Sternocleidomastoid (tissue), 1 donor: ENCODE results near the gene TRIM39.

- PRO-cap = no peak
Observed at GRCh38 chr6:30206600-30207708, 6.3 kb downstream of the TRIM26 start.

GRCh38 chr6:30207716-30208196 is 5.5 kb downstream of the TRIM26 start:
- PRO-cap = no peak

- PRO-cap = unidirectional peak, minus-strand start at chr6:30213809
Observed at GRCh38 chr6:30213703-30213910, 401 bp upstream of the TRIM26 start.

- PRO-cap = unidirectional peak, minus-strand start at chr6:30260192
Observed at GRCh38 chr6:30260032-30260616, 46.9 kb upstream of the TRIM26 start.

DNA sequence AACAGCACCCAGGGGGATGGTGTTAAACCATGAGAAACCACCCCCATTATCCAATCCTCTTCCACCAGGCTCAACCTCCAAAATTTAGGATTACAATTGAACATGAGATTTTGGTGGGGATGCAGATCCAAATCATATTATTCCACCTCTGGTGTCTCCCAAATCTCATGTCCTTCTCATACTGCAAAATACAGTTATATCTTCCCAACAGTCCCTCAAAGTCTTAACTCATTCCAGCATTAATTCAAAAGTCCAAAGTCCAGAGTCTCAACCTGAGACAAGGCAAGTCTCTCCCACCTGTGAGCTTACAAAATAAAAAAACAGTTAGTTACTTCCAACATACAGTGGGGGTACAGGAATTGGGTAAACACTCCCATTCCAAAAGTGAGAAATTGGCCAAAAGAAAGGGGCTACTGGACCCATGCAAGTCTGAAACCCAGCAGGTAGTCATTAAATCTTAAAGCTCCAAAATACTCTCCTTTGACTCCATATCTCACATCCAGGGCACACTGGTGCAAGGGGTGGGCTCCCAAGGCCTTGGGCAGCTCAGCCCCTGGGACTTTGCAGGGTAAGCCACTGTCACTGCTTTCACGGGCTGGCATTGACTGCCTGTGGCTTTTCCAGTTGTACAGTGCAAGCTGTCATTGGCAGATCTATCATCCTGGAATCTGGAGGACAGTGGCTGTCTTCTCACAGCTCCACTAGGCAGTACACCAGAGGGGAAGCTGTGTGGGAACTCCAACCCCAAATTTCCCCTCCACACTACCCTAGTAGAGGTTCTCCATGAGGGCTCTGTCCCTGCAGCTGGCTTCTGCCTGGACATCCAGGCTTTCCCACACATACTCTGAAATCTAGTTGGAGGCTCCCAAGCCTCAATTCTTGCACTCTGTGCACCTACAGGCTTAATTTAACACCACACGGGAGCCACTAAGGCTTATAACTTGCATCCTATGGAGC is 43.3 kb upstream of the TRIM39 start:
- PRO-cap = no peak

- PRO-cap = no peak
Observed at GRCh38 chr6:30325643-30326292, 959 bp upstream of the TRIM39 start.

DNA sequence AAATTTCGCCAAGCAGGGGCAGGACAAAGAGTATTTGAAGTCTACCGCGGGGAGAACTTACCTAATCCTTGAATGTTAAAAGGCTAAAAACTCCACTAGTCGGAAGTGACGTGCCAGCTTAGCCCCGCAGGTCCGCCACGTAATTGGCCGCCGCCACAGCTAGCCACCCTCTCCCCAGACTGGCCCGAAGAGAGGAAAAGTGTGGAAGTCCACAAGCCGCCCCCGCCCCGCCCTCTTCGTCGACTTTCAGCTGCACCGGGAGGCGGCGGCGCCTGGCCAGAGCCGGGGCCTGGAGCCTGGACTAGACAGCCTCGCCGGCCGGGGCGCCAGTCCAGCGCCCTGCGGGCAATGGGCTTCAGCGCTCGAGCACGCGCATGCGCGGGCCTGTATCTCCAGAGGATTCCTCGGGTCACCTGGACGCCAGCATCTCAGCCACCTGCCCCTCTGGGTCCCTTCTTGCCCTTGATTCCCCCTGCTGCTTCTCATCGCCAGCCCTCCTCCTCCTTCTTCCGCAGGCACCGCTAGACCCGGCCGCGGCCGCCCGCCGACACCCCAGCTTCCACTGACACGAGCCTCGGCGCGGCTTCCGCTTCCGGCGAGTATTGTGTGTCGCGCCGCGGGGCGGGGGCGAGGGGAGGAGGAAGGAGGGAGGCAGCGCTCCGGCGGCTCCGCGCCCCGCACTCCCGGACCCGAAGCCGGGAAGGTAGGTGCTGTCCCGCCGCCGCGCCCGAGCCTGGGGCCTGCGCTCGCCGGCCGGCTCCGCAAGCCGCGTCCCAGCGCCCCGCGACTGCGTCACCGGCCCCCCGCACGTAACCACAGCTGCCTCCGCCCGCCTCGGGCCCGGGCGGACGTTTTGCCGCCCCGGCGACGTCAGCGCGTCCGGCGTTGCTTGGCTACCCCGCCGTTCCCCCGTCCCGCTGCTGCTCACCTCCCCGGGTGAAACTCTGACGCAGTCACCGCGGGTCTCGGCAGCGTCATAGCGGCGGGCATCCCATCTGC is at the start of gene TRIM39:
TRIM39 (plus strand) TSS at position 635 of the 999 bp plus-strand sequence.
- PRO-cap = bidirectional peak, plus-strand start at position 177 of the sequence, minus-strand start at position 181 of the sequence; bidirectional peak, plus-strand start at position 680 of the sequence, minus-strand start at position 564 of the sequence; bidirectional peak, plus-strand start outside the sequence, minus-strand start at position 789 of the sequence

GRCh38 chr6:30500465-30501269 is 11.4 kb downstream of the HLA-E start:
- PRO-cap = bidirectional peak, plus-strand start at chr6:30500881, minus-strand start at chr6:30500748

DNA sequence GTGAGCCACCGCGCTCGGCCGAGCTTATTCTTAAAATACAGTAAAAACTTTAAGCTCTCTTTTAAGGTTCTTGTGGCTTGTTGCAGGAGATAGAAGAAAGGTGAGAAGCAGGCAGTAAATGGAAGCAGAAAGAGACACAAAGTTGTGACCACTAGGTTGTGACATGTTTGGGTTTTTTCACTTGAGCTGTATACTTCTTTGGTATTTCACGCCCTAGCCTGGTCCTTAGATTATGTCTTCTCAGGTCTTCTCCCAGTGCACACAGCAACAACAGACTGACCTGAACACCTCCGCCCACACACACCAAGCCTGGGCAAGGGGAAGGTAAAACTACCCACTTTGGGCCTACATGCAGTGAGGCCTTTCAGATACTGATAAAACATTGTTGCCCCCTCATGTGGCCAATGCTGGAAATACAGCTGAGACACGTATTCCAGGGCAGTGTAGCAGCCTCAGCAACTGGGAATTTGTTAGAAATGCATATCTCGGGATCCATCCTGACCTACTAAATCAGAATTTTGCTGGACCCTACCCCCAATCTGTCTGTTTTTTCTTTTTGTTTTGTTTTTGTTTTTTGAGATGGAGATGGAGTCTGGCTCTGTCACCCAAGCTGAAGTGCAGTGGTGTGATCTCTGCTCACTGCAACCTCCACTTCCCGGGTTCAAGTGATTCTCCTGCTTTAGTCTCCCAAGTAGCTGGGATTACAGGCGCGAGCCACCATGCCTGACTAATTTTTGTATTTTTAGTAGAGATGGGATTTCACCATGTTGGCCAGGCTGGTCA is 19.7 kb downstream of the PPP1R10 start:
- PRO-cap = no peak

DNA sequence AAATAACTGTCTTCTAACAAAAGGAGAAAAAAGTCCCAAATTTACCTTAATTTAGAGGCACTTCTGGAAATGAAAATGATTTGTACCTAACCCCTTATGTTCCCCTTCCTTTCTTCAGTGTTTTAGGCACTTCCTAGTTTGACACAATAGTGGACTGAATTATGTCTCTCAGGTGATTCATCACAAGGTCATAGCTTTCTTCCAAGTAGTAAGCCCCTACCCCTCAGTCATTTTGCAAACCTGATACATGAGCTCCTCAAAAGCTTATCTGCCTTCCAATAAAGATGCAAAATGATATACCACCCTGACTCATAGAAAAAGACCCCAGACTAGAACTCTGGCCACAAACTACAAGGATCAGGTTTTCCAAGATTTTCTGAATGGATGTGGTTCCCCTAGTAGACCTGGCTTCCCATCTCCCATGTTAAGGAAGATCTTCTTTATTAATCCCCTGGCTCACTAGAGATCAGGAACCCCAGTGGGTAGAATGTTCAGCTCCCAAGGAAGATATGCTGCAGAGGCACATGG is 3.7 kb downstream of the PPP1R10 start:
- PRO-cap = no peak

GRCh38 chr6:30644465-30645211 is 2.3 kb upstream of the C6orf136 start:
- PRO-cap = no peak

DNA sequence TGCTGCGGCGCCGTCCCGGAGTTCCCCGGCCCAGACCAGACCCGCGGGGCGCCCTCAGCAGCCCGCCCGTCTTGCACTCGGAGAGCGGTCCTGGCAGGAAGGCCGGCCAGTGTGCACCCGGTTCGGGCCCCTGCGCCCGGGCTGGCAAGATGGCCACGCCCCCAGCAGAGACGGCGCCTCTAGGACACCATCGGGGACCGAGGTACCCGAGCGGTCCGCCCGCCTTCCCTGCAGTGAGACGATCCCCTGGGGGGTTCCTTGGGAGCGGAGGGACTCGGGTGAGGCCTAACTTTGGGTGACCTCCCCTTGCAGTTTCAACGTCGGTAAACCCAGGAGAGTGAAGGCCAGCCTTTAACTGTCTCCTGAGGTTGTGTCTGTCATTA is 703 bp downstream of the C6orf136 start:
- PRO-cap = bidirectional peak, plus-strand start at position 209 of the sequence, minus-strand start at position 73 of the sequence

DNA sequence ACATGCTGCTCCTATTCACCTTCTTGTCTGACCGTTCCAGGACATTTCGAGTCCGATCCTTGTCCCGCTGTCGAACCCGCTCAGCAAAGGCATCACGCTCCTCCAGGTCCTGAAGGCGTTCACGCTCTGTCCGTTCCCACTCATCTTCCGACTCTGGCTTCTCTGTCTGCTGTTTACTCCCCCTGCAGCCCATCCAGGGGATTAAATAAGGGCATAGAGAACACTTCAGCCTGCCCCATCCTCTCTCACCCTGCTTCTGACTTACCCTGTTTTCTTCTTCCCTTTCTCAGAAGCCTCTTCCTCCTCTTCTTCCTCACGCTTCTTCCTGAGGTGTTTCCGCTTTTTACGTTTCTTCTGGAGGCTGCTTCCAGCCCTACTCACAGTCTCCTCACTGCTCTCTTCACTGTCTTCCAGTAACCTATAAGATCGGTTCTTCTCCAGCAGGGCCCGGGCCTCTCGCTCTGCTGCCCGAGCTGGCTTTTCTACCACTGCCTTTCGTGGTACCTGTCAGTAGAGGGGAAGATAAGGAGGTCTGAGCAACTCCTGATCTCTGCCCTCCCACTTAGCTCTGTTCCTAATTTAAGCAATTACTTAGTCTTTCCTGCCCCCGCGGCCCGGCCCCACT is 1.9 kb downstream of the DHX16 start:
- PRO-cap = no peak

DNA sequence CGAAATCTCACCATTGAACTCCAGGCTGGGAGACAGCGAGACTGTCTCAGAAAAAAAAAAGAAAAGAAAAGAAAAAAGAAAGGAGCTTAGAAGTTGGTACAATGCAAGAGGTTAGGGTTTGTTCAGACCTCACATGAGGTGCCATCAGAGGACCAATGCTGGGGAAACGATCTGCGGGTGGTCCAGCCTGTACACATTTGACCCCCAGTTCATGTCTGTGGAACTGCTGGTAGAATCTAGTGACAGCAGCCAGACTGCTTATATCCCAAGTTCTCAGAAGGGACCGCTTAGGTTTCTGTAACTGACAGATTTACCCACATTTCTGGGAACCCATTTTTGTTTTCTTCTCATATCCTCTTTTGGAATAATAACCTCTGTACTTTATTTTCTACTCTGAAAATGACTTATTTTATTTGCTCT is 4.7 kb downstream of the PPP1R18 start:
- PRO-cap = no peak

GRCh38 chr6:30685306-30686322 is 831 bp downstream of the PPP1R18 start:
- PRO-cap = no peak

GRCh38 chr6:30687095-30687726 is 766 bp upstream of the PPP1R18 start:
- PRO-cap = bidirectional peak, plus-strand start at chr6:30687673, minus-strand start at chr6:30687207

DNA sequence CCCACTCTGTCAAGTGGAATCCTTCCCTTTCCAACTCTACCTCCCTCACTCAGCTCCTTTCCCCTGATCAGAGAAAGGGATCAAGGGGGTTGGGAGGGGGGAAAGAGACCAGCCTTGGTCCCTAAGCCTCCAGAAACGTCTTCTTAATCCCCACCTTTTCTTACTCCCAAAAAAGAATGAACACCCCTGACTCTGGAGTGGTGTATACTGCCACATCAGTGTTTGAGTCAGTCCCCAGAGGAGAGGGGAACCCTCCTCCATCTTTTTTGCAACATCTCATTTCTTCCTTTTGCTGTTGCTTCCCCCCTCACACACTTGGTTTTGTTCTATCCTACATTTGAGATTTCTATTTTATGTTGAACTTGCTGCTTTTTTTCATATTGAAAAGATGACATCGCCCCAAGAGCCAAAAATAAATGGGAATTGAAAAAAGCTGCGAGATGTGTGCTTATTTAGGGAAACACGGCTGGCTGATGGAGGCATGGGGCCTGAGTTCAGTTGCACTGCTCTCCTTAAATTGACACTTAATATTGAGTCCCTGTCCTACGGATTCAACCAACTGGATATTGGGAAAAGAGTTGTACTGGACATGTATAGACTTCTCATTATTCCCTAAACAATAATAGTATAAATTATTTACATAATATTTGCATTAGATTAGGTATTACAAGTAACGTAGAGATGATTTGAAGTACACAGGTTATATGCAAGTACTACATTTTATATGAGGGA is 5.0 kb downstream of the TUBB start:
- PRO-cap = no peak

DNA sequence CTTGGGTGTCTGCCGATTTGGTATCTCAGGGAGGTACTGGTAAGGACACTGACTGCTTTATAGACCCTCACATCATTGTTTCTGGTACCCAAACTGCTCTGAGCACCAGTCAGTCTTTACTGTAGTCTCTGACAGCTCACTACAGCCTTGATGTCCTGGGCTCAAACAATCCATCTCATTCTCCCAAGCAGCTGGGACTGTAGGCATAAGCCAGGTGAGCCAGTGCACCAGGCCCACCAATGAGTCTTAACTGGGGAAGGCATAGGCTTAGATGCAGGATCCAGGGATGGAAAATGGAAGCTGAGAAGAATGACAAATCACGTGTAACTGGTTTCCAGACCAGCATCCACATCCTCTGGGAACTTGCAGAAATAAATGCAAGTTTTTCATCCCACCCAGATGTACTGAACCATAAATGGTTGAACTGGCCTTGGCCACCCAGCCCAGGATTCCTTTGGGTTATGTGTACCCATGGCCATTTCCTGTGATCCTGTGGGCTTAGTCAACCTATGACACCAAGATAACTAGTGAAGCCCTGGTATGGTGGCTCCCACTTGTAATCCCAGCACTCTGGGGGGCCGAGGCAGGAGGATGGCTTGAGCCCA is 5.7 kb downstream of the TUBB start:
- PRO-cap = no peak

- PRO-cap = bidirectional peak, plus-strand start at chr6:30752648, minus-strand start at chr6:30752360
Observed at GRCh38 chr6:30752094-30753176, 8.1 kb upstream of the IER3 start.

GRCh38 chr6:30757272-30758096 is 13.1 kb upstream of the IER3 start:
- PRO-cap = no peak